Pericardium (tissue), 1 donor: Measurements from ENCODE around the genes JADE3, ZNF41 and SYN1.

- RRBS, result no CpG with 5 or more reads among the region's 7 CpGs
Observed at GRCh38 chrX:45062934-45063653, 137.6 kb downstream of the DIPK2B start.

DNA sequence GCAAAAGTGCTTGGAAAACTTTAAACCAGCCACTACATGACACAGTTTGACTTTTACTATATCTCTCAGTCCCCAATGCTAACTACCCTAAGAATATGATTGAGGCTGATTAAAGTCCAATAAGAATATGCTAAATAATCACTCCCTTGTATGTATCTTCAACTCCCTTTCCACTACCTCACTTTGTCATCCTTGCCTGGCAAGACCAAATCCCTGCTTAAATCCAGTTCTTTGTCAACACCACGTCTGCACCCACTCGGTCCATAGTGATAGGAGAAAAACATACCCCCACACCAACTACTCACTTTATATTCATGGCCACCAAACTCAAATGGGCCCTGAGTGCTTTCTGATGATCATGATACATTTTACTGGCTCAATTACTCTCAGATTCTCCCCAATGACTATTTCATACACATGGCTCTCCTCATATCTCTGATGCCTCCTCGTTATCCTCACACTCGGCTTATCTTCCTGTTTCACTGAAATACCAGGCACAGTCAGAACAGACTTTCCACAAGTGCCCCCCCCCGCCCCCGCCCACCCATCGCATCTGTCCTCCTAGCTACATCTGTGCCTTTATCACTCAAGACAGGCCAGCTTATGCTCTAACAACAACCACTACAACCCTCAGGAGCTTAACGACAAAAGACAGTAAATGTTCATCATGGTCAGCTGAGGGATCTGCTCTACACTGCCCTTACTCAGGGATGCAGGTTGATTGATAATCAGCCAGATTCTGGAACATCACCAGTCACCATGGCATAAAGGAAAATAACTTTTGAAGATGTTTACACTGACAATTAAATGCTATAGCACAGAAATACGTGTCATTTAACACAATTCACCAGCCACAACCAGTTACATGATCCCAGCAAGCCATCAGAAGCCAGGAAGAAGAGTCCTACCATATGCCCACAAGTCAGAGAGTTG lies 610.6 kb upstream of the DIPK2B start:
- RRBS, result no CpG with 5 or more reads among the region's 9 CpGs

- RRBS, result no CpG with 5 or more reads among the region's 7 CpGs
Observed at GRCh38 chrX:46325155-46325969, 121.7 kb upstream of the KRBOX4 start.

- RRBS, result no CpG with 5 or more reads among the region's 8 CpGs
Observed at GRCh38 chrX:46333240-46333912, 113.7 kb upstream of the KRBOX4 start.

DNA sequence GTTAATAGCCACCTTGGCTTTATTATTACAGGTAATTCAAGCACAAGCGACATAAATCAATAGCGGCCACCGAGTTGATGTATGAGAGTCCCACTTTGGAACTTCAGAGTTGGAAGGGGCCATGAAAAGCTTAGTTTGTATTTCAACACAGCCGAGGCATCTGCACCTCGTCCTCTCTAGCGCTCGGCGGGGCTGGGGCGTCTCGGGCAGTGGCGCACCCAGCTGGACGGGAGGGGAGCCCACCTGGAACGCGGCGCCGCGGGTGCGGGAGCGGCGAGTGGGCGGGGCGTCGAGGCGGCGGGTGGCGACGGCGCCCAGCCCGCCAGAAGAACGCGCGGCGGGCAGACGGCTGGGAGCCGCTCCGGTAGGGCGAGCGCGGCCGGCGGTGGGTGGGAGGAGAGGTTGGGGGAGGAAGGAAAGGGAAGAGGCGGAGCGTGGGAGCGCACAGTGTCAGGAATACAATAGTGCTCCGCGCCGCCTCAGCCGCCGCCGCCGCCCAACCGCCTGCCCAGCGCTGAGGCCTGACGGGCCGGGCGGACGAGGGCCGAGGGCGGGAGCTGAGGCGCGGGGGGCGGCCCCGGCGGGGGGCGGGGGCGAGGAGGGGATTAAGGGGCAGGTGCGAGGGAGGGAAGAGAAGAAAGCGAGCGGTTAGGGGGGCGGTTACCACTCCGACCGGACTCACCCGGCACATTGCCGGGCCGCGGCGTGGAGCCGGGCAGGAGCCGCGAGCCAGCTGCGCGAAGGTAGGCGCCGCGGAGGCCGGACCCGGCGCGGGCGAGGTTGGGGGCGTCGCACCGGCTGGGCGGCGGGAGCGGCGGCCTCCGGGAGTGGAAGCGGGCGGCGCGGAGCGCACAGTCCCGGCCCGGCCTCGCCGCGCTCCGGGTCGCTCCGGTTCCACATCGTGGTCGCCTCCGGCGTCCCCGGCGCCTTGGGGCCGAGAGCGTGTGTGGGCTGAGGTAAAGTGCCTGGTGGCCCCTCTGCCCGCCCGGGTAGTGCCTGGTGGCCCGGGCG lies at the start of gene JADE3:
Gene JADE3 (plus strand): TSS at position 445 of the 1,011 bp plus-strand sequence.
- RRBS, result 29% methylated on average over 36 of the region's 123 CpGs

DNA sequence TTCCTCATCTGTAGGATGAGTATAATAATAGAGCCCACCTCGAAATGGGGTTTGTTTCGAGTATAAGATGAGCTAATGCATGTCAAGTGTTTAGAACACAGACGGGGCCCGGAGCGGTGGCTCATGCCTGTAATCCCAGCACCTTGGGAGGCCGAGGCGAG lies 716 bp downstream of the NDUFB11 start:
- RRBS, result no CpG with 5 or more reads among the region's 7 CpGs

DNA sequence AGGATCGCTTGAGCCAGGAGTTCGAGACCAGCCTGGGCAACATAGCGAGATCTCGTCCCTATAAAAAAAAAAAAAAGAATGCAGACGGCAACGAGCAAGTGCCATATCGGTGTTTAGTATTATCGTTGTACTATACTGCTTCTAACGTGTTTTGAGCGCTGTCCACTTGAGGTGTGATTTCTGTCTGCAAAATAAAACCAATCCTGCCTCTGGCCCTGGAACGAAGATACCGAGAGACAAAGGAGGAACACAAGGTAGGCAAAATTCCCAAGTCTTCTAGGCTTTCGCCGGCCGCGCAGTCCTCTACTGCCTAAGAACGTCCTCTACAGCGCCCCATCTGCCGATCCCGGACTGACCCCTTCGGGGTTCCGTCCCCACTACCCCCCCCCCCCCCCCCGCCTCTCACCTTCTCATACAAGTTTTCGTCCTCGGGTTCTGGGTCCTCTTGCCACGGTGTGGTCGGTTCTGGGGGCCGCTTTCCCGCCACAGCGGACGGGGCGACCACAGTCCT lies 380 bp downstream of the NDUFB11 start:
- RRBS, result 6% methylated on average over 7 of the region's 32 CpGs

DNA sequence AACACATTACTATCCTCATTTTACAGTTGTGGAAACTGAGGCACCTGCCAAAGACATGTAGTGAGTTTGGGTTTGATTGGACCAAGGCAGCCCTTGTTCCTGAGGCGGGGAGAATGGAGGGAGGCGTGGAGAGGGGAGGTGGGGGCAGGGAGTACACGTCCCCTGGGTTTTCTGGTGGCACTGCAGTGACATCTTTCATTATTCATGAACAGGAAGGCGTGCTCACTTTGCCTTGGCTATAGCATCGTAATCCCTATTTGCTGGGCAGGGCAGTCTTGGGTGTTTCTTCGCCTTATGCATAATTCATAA lies 785 bp upstream of the UBA1 start:
- RRBS, result no CpG with 5 or more reads among the region's 6 CpGs

DNA sequence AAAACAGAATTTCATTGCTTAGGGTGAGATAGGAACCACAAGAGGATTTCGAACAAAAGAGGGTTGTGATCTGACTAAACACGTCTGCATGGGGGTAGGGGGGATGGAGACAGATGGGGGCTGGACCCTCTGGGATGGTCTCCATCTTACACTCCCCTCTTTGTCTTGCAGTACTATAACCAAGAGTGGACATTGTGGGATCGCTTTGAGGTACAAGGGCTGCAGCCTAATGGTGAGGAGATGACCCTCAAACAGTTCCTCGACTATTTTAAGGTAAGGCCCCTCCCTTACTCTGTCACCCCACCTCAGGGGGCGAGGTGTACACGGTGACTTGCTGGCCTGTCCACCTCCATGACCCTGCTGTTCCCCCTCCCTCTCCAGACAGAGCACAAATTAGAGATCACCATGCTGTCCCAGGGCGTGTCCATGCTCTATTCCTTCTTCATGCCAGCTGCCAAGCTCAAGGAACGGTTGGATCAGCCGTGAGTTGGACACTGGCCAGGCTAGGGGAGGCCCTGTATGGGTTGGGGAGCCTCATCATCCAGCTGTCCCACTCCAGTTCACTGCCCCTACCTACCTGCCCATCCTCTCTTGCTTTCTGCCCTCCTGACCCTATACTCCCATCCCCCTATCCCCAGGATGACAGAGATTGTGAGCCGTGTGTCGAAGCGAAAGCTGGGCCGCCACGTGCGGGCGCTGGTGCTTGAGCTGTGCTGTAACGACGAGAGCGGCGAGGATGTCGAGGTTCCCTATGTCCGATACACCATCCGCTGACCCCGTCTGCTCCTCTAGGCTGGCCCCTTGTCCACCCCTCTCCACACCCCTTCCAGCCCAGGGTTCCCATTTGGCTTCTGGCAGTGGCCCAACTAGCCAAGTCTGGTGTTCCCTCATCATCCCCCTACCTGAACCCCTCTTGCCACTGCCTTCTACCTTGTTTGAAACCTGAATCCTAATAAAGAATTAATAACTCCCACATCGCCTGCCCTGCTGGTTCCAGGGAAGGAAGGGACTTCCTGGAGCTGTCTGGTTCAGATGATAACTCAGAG lies 4.0 kb upstream of the CDK16 start:
- RRBS, result no CpG with 5 or more reads among the region's 25 CpGs

- RRBS, result no CpG with 5 or more reads among the region's 4 CpGs
Observed at GRCh38 chrX:47232502-47232796, 360 bp upstream of the USP11 start.

- RRBS, result no CpG with 5 or more reads among the region's 2 CpGs
Observed at GRCh38 chrX:47463303-47463849, 19.6 kb downstream of the ZNF41 start.

DNA sequence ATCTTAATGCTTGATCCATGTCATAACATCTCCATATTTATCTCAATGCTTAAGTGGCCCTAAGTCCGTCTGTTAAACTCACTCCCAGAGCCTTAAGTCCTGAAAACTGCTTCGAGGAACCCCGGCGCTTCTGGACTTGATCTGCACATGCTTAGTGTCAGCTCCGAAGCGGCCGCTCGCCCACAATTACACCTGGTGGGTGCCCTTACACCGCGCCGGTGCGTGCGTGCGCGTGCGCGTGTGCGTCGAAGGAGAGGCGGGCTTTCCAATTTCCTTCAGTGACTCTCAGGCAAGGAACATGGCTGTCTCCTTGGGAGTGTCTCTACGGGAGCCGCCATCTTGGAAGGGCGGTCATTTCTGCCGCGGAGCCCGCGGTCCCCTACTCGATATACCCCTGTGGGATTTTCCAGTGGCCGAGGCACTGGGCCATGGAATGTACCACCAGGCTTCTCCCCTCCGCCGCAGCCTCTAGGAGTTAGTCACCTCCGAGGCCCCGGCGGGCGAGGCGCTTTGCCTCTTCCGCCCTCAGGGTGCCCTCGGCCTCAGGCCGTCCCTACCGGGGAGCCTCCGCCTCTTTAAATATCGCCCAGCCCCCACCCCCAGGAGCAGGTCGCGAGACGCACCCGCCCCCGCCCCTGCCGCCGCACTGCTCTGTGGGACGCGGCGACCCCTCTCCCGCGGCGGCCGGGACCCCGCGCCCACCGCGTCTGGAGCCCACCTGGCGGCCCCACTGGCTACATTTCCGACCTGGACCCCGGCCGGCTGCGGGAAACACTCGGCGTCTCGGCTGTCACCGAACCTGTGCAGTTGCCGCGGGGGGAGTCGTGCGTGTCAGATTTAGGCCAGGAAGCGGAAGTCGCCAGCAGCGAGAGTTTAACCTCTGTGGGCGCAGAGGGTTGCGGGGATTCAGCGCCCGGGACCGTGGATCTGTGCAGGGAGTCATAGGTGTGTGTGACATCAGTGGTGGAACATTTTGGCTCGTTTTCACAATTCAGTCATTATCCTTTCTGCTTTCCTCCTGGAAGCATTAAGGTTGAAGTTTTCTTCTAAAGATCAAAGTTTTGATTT lies at the start of gene ZNF41:
Gene ZNF41 (minus strand): TSS at position 846 of the 1,068 bp plus-strand sequence.
- RRBS, result 18% methylated on average over 21 of the region's 82 CpGs

GRCh38 chrX:47562338-47563585 lies 1.8 kb downstream of the ARAF start:
- RRBS, result no CpG with 5 or more reads among the region's 26 CpGs

GRCh38 chrX:47566460-47567473 lies 5.8 kb downstream of the ARAF start:
- RRBS, result no CpG with 5 or more reads among the region's 32 CpGs

DNA sequence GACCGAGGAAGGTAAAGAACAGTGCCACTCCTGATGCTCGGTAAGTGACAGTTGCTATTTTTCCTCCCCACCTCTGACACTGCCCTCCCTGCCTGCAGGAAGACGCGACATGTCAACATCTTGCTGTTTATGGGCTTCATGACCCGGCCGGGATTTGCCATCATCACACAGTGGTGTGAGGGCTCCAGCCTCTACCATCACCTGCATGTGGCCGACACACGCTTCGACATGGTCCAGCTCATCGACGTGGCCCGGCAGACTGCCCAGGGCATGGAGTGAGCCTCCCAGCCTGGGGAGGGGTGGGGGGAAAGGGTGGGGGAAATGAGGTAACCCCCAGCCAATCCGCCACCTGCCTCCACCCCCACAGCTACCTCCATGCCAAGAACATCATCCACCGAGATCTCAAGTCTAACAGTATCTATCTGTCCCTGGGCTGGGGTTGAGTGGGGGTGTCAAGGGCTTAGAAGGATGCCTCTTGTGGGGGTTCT lies 7.7 kb downstream of the ARAF start:
- RRBS, result 89% methylated on average over 6 of the region's 14 CpGs

DNA sequence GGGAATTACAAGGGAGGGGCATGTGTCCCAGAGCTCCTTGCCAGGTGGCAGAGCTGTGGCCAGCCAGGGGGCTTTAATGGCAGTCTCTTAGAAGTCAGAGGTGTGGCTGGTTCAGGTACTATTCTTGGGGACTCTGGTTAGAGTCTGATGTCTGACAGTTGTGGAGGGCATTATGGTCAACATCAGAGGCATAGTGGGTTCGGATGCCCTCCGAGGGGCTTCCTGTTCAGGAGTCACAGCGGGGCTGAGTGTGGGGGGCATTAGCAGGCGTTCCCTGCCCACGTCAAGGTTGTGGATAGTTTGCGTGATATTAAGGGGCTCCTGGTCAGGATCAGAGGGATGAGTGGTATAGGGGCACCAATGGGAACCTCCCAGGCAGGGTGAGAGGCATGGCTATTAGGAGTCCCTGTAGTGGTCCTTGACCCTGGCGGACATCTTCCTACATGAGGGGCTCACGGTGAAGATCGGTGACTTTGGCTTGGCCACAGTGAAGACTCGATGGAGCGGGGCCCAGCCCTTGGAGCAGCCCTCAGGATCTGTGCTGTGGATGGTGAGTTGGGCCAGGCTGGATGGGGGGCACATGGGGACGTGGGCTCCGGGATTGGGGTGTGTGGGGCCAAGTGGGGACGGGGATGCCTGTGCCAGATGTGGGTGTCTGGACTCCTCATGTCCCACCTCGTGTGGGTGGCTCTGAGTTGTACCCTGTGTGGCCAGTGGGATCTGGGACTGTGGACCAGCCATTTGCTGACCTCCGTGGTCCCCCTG lies 8.3 kb downstream of the ARAF start:
- RRBS, result no CpG with 5 or more reads among the region's 16 CpGs

- RRBS, result 21% methylated on average over 20 of the region's 53 CpGs
Observed at GRCh38 chrX:47573652-47574526, 8.3 kb upstream of the TIMP1 start.

DNA sequence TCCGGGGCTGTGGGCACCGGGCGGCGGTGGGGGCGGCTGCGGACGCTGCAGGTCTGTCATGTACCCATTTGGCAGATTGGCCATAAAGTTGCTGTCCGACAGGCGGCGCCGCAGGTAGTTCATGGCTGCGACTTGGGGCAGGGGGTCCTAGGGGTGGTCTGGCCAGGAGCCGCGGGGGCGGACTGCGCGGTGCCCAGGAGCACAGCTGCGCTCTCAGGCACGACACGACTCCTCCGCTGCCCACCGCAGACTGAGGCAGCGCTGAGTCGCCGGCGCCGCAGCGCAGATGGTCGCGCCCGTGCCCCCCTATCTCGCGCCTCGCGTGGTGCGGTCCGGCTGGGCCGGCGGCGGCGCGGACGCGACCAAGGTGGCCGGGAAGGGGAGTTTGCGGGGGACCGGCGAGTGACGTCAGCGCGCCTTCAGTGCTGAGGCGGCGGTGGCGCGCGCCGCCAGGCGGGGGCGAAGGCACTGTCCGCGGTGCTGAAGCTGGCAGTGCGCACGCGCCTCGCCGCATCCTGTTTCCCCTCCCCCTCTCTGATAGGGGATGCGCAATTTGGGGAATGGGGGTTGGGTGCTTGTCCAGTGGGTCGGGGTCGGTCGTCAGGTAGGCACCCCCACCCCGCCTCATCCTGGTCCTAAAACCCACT lies at the start of gene SYN1:
Gene SYN1 (minus strand): TSS at position 252 of the 647 bp plus-strand sequence.
- RRBS, result 12% methylated on average over 13 of the region's 71 CpGs

GRCh38 chrX:48002214-48002867 lies 1.4 kb downstream of the ZNF182 start:
- RRBS, result no CpG with 5 or more reads among the region's 3 CpGs

- RRBS, result no CpG with 5 or more reads among the region's 8 CpGs
Observed at GRCh38 chrX:48052898-48053529, 18.4 kb downstream of the ZNF630 start.